Brain (tissue), 1 donor: ENCODE data around the gene SDK1.

- RRBS = 92% methylated on average over 2 of the region's 7 CpGs
These were observed 20.8 kb upstream of the AMZ1 start for GRCh38 chr7:2667154-2667609.

- RRBS = no CpG with 5 or more reads among the region's 6 CpGs
These were observed 20.0 kb upstream of the AMZ1 start for GRCh38 chr7:2667855-2668512.

DNA sequence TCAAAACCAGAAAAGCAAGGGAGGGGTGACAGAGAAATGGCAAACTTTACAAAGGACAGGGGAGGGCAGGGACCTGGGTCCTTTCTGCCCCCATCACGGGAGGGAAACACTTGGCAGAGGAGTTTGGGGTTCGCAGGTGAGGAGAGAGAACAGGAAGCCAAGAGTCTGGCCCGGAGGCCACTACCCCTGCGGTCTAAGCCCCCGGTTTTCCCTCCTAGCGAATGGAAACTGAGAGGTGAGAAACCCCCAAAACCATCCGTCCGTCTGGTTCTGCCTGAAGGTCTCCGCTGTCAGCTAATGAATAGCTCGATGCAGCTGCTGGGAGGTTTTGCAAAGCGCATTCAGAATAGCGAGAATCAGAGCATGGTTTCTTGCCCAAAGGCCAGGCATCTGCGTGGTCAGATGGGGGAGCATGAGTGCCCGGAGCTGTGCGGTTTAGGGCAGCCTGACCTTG is 882 bp downstream of the AMZ1 start:
- RRBS = no CpG with 5 or more reads among the region's 15 CpGs

DNA sequence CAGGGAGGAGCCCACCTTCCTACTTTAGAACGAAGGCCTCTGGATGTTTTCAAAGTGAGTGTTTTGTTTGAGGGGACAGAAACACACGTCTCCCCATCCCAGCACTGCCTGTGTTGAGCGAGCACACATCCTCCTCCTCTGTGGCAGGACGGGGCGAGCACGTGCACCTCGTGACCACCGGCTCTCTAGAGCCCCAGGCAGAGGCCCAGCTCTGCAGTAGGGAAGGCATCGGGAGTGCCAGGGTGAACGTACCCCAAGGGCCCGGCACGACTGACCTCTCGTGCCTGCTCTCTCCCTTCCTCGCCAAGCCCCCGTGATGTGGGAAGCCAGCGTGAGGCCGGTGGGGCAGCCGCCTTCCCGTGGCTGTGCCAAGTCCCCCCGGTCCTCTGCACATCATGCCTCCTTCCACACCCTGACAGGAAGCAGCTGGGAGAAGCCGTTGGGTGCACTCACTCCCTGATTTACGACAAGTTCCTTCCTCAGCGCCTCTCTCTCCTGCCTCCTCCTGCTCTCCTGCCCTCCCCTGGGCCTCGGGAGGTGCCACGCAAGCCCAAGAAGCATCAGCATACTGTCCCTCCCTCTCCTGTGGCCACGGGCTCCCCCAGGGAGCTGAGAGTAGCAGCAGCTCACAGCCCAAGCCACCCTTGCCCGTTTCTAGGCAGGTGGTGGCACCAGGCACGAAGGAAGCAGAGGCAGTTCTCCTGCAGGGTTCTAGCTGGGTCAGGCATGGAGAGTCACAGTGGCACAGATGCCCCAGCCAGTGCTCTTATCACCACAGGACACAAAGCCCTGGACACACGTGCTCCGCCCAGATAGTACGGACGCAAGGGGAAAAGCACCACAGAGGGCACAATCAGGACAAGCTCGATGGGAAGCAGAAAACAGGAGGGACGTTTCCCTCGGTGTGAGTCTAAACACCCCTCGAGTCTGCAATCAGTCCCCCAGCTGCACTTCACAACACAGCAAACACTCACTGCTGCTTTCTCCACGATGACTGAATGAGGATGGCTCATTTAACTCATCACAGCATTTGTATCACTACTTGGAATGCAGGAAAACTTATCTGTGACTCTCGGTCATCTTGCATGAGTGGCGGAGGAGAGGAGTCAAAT is 47.0 kb downstream of the AMZ1 start:
- RRBS = 25% methylated on average over 12 of the region's 39 CpGs

GRCh38 chr7:2757517-2758694 is 69.9 kb downstream of the AMZ1 start:
- RRBS = no CpG with 5 or more reads among the region's 21 CpGs

DNA sequence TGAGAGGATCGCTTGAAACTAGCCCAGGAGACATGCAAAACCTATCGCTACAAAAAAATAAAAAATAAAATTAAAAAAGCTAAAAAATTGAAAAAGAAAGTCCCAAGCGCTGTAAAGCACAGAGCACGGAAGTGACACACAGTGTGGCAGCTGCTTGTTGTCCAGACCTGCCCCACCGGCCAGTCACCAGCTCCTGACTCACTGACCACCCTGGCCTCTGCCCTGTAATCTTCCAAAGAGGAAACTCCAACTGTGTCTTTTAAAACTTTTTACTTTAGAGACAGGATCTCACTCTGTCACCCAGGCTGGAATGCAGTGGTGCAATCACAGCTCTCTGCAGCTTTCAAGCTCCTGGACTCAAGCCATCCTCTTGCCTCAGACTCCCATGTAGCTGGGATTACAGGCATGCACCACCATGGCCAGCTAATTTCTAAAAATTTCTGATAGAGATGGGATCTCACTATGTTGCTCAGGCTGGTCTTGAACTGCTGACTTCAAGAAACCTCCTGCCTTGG is 23.6 kb downstream of the GNA12 start:
- RRBS = no CpG with 5 or more reads among the region's 5 CpGs

DNA sequence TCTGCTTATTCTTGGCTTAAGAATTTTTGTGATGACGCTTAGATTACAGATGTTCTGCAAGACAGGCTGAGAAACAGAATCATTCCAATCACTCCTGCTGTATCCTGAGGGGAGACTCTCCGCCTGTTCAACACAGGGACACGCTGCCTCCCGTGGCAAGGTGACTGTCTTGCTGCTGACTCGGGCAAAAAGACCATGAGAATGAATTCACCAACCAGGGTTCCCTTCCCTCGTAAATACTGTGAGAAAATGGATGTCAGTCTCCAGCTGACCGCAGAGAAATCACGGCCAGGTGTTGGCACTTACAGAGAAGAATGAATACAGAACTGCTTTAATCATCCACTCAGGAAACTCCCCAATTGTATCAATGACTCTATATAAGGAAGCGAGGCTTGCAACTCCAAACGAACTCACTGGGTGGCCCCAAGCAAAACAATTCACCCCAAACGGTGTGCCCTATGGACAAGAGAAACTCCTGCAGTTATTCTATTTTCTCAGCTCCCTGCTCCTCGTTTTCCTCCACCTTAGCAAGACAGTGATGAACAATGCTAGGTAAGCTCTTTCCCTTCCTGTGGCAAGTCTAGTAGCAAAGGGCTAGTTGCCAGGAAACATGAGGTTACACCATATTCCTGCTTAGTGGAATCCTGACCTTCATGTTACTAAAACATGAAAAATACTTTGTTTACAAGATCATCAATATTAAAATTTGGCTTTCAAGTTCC is 22.8 kb downstream of the GNA12 start:
- RRBS = no CpG with 5 or more reads among the region's 12 CpGs

- RRBS = 92% methylated on average over 6 of the region's 29 CpGs
These were observed 63.2 kb downstream of the CARD11 start for GRCh38 chr7:2980300-2981126.

DNA sequence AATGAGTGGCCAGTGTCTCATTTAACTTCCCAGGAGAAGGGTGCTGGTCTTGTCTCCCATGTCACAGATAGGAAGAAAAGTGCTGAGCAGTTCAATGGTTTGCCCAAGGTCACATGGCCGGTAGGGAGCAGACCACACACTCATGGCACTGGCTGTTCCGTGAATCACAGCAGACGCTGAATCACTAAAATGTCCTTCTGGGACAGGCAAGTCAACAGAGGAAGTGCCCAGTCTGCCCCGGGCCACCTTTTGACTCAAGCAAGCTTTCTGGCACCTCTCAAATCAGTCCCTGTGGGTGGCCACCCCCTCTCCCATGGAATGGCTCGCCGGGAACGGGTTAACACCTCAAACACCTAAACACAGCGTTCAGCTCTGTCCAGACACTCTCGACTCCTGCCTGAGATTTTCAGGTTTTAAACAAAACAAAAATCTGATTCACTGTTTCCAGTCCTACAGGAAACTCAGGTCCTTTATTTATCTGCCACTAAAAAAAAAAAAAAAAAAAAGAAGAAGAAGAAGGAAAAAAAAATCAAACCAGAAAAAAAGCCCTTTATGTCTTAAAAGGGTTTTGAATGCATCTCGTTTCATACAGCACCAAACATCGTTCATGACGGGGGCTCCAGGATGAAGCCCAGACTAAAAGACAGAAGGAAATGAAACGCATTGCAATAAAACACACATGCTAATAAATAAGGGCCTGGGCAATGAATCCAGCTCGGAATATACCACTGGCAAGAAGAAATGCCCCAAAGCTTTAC is 15.5 kb downstream of the CARD11 start:
- RRBS = 15% methylated on average over 3 of the region's 14 CpGs

DNA sequence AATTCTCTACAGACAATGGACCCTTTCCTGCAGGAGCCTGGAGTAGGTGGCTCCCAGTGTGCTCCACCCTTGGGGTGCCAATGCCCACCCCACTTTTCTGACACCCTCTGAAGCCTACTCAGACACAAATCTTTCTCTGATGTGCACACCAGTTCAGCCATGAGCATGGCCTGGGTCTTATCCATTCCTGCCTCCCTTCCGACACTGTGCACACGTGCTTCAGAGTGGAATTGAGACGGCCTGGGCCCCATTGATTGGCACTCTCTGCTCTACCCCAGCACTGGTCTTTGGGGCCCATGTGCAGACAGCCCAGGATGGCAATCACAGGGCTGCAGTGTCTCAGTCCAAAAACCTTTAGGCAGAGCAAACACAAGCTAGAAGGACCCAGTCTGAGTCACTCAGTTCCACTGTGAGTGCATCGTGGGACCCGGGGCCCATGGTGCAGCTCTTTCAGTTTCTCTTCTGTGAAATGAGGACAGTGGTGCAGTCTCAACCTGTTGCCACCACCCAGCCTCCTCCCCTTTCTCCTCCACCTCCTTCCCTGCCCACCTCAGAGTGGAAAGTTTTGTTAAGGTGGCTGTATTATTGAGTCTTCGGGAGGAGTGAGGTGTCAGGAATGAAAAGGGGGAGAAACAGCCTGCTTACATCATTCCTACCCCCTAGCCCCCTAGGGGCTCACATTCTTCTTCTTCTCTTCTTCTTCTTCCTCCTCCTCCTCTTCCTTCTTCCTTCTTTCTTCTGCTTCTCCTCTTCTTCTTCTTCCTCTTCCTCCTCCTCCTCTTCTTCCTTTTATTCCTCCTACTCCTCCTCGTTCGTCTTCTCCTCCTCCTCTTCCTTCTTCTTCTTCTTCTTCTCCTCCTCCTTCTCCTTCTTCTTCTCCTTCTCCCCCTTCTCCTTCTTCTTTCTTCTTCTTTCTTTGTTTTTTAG is 19.4 kb upstream of the CARD11 start:
- RRBS = no CpG with 5 or more reads among the region's 8 CpGs

DNA sequence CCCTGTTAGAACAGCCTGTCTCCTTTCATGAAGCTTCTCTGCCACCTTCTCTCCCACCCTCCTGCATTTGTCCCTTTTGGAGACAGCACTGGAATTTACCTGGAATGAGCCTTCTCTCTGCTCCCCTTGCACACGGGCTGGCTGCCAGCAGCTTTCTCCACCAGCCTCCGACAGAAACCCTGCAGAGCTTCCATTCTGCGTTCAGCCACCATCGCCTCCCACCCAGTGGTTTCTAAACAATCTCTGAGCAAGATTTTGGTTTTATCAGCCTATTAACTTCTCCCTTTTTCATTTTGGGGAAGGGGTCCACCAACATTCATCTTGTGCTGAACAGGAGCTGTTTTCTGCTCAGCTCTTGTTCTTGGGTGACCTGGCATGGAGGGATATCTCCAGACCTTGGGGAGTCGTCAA is 74.2 kb upstream of the CARD11 start:
- RRBS = no CpG with 5 or more reads among the region's 5 CpGs

- RRBS = 81% methylated on average over 2 of the region's 6 CpGs
These were observed 18.7 kb upstream of the SDK1 start for GRCh38 chr7:3282329-3282760.

GRCh38 chr7:3300538-3301434 is at the start of gene SDK1:
TSS of gene SDK1 (plus strand) at chr7:3301252.
- RRBS = 2% methylated on average over 62 of the region's 124 CpGs

DNA sequence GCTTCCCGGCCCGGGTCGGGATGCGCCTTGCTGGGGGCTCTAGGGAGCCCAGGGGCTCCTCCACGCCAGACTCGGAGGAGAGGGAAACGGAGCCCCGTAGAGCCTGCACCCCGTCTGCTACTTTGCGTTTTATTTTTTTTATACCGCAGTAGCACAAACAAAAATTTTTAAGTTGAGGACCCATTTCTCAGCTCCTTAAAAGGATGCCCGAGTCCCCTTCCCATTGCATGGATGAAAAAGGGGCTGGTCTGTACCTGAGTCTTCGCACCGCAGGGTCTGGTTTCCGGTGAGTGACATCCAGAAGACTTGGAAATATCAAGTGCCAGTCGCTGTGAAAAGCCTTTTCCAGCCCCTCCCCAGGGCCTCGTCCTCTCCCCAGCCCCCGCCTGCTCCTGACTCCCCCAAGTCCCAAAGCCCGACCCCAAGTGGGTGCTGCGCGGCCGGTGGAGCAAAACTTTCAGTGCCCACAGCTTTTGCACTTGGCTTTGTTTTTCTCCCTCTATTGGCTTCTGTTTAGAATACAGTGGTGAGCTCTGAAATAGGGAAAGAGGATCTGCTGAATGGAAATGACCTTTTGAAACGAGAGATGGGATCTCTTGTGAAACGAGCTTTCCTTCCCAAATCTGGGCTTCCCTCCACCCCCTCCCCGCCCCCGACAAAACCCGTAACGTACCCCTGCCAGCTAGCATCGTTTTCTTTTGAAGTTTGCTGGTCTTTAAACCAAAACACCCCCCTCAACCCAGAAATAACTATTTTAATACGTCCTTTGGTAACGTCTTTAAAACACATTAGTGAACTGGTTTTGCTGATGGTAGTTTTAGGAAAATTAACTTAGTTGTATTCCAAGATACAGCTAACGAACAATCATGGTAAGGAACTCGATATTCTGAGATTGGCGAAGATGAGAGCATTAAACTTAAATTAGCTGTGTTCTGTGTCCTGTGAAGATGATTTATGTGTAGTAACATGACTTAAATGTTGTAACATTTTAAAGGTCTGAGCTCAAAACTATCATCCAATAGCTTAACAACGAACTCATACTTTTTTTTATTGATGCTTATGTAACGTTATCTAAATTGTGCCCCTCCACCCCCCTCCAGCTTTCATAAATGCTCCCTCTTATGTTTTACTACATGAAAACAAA is 1.3 kb downstream of the SDK1 start:
- RRBS = no CpG with 5 or more reads among the region's 36 CpGs

- RRBS = no CpG with 5 or more reads among the region's 9 CpGs
These were observed 79.8 kb downstream of the SDK1 start for GRCh38 chr7:3380659-3381415.

DNA sequence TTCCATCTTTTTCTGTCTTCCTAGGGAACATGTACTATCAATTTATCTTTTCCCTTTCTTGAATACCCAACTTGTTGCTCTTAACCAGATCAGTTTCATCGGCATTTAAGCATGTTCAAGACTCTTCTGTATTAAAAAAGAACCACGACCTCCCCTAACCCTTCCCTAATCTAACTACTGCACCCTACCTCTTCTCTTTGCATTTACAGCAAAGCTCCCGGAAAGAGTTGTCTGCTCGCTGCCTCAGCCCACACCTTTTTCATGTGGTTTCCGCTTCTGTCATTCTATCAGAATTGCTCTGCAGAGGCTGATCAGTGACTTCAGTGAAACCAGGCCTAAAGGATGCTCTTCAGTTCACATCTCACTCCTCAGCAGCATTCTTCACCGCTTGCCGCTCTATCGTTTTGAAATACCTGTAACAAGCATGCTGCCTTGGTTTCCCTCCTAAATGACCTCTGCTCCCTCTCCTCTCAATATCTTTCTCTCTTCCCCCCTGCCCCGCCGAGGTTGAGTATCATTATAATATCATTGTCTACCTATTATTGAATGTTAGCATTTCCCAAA is 160.9 kb downstream of the SDK1 start:
- RRBS = no CpG with 5 or more reads among the region's 10 CpGs

DNA sequence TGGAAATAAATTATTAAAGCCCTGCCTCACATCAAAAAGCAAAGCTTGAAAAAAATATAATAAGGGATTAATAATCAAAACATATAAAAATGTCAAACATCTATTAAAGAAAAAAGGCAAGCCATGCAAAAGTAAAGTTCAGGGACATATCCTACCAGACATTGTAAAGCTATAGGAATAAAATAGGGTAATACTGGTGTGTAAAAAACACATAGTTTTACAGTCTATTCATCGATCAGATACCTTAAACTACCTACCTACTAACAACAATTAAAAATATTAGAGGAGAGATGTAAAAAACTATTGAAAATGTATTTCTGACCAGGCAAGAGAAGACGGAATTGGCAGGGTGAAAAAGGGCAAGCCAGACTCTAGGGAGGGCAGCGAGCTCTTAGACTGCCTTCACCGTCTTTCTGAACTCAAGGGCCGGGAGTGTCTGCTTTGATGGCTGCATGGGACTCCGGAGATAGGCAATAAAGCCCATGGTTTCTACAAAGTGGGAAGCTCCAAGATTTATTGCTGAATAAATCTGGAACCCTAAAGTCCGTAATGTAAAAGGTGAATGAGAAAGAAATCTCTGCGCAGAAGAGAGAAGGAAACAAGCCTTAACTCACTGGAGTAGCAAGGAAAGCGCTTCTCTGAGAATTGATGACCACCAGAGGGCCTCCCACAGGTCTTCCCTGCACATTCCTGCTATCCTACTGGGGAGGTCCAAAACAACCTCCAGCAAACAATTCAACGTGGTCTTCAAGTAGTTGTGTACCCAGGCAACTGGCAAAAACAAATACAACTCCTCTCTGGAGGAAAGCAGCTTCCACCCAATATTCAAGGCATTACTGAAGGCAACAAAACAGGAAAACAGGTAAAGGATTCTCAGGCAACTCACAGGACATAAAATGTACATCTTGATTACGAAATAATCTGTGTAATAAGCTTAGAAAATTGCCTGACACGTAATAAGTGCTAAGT is 181.2 kb downstream of the SDK1 start:
- RRBS = no CpG with 5 or more reads among the region's 12 CpGs

DNA sequence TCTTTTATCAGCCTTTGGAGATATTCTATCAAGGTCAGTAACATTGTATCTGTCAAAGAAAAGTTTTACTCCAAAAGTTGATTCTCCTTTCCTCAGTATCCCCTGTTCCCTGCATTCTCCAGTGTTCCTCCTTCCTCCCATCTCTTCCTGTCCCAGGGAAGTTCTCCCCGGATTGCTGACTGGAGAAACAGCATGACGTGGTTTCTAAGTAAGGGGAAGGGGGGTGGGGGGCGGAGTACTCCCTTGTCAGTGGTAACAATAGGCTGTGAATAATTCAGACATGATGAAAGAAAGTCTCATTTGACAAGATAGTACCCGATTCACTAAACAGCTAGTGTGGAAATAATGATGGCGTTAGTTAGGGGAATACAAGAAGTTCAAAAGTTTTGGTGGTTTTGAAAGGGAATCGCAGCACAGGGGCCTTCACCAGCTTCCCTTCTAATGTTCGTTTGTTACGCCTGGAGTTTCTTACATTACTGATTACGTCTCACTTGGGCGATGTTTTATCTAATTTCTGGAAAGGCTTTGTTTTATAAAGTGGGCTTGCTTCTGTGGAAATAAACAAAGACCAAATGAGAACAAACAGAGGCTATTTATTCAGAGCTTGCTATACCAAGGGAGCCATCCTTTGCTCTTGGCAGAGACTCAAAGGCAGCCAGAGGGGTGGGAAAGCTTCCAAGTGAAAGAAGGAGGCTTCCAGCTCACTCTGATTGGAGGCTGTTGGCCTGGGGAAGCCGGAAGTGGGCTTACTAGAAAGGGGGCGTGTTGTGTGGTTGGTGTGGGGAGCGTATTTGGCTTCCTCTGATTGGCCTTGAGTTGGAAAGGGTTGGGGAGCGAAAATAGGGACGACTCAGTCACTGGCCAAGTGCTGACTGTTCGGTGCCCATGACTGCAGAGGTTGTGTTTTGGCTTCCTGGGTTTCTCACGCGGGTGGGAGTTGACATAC is 453.7 kb downstream of the SDK1 start:
- RRBS = no CpG with 5 or more reads among the region's 18 CpGs

DNA sequence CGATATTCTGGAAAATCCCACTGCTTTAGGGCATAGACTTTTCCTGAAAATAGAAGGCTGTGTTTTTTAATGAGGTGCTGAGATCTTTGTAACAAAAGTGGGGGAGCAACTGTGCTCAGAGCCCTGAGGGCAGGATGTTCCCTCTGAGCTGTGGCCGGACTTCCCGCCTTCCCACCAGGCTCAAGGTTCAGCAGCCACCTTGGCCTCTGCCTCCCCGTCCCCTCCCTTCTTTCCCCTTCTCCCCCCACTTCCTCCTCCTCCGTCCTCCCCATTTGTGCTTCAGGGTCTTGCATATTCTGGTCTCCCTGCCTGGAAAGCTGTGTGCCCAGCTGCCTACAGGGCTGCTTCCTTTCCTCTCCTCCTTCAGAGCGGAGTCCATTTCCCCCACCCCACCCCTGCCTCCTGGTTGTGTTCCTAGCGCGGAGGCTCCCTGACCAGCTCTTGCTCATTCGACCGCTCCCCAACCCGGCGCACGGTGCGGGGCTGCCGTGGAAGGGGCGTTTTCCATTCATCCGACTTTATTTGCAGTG is 642.2 kb downstream of the SDK1 start:
- RRBS = no CpG with 5 or more reads among the region's 17 CpGs

GRCh38 chr7:4620477-4620916 is 61.6 kb upstream of the FOXK1 start:
- RRBS = no CpG with 5 or more reads among the region's 3 CpGs